Metanephros (tissue), 2 donors: ENCODE measurements around the genes SPATS1 and CDC5L.

GRCh38 chr6:43874225-43874721 is 104.3 kb downstream of the VEGFA start:
- RAMPAGE, long total RNA = no peak

DNA sequence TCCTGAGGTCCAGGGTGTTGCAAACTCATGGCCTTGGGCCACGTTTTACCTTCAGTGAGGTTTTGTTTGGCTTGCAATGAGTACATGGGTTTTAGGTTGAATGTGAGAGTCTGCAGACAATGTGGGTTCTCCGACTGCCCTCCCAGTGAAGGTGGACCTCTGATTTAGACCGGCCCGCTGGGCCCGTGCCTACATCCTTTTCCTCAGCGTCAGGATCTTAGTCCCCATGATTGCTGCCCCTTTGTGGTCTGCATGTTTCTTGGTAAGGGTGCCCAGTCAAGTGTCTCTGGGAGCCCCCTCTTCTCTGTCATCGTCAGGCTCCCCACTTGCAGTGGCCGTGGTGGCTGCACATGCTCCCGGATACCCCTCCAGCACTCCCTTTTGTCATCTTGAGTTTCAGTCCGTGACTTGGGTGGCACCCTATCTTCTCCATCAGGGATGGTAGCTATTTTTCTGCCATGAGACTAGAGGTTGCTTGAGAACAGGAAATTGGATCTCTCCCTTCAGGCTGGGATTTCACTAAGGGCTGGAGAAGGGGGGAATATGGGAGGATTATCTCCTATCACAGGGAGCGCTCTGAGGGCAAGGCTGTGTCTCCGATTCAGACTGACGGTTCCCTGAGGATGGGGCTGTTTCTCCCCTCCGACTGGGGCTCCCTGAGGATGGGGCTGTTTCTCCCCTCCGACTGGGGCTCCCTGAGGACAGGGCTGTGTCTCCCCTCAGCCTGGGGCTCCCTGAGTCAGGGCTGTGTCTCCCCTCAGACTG is 123.2 kb downstream of the MRPL14 start:
- RAMPAGE, long total RNA = no peak

DNA sequence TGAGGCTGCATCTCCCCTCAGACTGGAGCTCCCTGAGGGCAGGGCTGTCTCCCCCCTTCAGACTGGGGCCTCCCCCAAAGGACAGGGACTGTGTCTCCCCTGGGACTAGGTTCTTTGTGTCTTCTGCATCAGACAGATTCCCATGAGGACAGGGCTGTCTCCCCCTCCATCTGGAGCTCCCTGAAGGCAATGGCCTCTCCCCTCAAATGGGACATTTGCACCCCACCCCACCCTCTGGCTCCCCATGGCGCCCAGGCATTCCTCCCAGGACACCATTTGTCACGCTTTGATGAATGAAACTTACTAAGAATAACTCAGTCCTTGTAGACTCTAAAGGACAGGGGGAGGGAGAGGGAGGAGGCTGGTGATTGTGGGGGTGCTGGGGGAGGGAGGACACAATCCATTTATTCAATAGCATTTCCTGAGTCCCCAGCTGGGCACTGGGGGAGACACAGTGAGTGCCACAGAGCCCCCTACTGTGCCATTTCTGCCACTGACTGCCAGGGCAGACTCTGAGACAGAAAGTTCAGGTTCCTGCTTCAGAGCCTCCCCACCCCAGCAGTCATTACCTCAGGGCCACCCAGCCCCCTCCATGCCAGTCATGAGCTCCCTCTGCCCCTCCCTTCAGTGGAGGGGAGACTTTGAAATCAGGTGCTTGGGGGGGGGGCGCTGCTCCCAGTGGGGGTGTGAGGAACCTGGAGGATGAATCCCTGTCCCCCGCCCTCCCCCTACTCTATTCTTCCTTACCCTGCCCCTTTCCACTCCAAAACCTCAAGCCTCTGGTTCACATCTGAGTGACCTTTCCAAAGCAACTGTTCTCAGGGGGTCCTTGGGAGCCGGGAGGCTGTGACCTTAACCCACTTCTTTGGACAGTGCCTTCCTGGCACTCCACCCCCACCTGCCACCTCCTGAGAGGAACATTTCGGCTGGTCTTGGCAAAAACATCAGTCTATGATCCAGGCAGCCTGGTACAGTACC is 122.1 kb downstream of the MRPL14 start:
- RAMPAGE, long total RNA = no peak

GRCh38 chr6:44042834-44043422 is 84.3 kb downstream of the MRPL14 start:
- RAMPAGE, long total RNA = no peak

DNA sequence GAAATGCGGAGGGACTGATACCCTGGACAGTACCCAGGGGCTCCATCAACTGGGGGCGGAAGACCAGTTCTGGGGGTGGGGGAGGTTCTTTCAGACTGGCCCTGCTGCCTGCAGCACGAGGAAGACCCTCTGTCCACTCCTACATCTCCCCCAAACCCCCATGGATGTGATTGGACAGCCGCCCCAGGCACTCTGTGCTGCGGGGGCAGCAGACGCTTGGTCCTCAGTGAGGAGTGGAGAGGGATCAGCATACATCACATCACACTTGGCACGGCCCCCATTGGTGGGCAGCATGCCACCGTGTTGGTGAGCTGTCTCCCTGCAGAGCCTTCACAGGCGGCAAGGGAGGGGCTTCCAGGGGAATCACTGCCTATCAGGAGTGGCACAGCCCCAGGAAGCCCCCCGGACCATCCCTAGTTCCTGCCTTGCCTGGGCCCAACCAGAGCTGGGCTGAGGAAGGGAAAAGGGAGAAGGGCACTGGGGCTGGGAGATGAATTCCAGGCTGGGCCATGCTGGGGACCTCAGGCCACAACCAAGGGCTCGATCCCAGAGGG is 70.4 kb downstream of the MRPL14 start:
- RAMPAGE, long total RNA = no peak

DNA sequence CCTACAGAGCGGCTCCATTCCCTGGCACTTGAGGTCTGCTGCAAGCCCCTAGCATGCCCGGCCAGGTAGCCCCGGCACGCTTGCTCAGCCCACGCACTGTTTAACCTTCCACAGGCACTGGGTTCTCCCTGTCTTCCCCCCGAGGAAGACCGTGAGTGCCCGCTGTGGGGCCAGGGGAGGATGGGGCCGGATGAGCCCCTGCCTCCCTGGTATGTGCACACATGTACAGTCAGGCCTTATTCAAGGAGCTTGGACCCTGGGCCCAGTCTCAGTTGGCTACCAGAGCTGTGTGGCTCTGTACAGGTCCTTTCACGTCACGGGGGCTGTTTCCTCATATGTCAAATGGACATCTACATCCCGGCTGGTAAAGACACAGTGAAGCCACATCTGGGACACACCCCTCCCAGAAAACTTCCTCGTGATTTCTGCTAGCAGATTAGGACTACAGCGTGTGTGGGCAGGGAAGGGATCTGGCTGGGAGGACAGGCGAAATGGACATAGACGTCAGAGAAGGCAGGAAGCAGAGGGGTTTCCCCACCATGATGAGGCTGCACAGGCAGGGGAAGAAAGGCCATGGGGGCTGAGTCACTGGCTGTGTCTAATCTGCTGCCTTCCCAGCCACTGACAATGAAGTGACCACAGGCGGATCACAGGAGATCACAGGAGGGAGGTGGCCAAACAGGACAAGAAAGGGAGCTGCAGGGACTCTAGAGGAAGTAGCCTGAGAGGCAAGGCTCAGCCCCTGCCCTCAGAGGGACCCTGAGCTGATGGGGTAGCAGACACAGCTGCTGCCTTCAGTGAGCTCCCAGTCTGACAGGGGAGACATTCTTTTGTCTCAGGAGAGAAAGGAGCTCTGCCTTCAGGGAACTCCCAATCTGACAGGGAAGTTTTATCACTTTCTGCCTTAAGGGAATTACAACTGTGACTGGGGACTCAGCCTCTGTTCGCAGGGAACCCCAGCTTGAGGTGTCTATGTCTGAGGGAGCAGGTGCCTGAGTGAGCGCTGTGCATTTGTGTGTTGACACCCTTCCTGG is 62.8 kb downstream of the MRPL14 start:
- RAMPAGE, long total RNA = no peak

DNA sequence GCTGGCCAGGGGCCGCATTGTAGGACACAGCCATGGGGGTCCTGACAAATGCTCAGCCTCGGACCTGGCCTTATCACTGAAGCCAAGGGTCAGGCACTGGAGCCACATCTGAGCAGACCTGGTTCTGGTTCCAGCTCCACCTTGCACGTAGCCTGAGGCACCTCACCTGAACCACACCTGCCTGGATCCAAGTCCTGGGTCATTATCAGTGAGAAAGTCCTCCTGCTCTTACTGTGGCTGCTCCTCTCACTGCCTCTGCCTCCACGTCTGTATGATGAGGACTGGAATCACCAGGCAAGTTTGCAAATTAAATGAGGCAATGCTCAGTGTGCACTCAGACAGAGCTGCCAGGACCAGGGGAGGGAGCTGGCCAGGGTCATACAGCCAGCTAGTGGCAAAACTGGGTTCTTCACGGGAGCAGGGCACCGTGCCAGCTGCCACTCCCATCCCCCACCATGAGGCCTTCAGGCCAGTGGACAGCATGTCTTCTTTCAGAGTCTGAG is 40.2 kb downstream of the MRPL14 start:
- RAMPAGE, long total RNA = no peak

DNA sequence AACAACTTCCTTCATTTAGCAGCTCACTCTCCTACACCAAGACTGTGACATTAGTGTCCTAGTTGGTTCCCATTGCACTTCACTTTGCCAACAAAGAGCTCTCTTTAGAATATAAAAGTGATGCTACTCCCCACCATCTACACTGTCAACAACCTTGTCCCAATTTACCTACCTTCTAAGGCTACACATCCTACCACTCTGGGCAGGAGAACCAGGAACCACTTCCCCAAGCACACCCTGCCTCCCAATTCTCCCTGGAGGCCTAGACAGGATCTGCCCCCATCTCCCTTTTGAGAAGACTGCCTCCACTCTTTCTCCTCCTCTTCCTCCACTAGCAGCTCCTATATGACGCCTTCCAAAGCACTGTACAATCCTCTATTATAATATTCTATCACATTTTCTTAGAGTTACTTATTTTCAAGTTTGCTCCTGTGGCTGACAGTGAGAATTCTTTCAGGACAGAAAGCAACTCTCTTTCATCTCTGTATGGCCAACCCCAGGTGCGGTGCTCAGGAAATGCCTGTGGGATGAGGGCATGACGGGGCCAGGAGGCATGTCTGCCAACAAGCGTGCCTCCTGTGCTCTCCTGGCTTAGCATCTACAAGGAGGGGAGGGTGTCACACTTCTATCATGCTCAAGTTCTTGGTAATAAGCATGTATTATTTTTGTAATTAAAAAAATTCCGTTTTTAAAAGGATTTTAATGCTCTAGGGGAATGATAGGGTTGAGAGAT is 11.6 kb downstream of the MRPL14 start:
- RAMPAGE, long total RNA = no peak

GRCh38 chr6:44134781-44135276 is 7.5 kb downstream of the TMEM63B start:
- RAMPAGE, long total RNA = no peak

- RAMPAGE, long total RNA = no peak
Observed at GRCh38 chr6:44148489-44149484, 9.8 kb upstream of the CAPN11 start.

GRCh38 chr6:44245672-44246747 is 891 bp upstream of the HSP90AB1 start:
- RAMPAGE, long total RNA = no peak

GRCh38 chr6:44342414-44342924 is at the start of gene SPATS1:
Gene SPATS1 (plus strand): TSS chr6:44342650.
- RAMPAGE, long total RNA = no peak

GRCh38 chr6:44387274-44388154 is at the start of gene CDC5L:
Gene CDC5L (plus strand): TSS chr6:44387706.
- RAMPAGE, long total RNA = start-site peak on the plus strand at chr6:44387679-44387729, 1,643 and 224 reads in 2 replicates

GRCh38 chr6:44396275-44396474 is 8.7 kb downstream of the CDC5L start:
- RAMPAGE, long total RNA = no peak

- RAMPAGE, long total RNA = no peak
Observed at GRCh38 chr6:44569952-44570592, 182.6 kb downstream of the CDC5L start.

DNA sequence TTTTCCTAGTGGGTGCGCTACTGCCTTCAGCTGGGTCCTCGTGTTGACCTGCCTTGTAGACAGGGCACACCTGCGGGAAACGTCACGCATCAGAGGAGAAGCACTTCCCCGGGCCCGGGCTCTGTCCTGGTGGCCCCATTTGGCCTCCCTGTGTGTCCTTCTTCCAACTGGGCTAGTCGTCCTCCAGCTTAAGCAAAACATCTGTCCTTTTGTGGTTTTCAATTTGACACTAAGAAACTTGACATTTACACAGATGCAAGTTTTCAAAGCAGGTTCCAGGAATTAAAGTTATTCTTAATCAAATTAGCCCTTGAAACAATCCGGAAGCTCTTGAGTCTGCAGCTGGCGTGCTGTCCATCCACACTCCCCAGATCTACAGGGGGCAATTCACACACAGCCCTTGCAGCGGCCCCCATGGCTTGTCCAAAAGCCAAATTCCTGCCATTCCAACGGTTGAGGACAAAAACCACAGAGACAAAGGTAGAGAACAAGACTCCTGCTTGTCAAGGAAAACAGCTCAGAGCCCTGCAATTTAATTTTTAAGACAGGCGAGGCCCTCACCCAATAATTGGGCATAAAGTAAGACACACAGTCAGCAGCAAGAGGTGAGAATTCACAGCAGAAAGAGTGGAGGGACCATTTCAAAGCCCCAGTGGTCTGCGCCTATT is 275.2 kb downstream of the CDC5L start:
- RAMPAGE, long total RNA = no peak

GRCh38 chr6:44667124-44667405 is 279.6 kb downstream of the CDC5L start:
- RAMPAGE, long total RNA = no peak

GRCh38 chr6:45421389-45421813 is 43.7 kb upstream of the SUPT3H start:
- RAMPAGE, long total RNA = no peak

DNA sequence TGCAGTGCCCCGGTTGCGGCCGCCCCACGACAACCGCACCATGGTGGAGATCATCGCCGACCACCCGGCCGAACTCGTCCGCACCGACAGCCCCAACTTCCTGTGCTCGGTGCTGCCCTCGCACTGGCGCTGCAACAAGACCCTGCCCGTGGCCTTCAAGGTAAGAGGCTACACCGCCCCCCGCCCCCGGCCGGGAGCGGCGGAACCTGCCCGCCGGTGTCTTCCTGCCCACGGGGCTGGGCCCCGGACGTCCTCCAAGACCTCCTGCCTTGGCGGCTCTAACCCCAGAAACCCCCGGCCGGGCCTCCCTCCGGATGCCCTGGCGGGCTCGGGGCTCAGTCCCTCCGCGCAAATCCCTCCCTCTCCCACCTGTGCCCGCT is 45.1 kb upstream of the SUPT3H start:
- RAMPAGE, long total RNA = no peak

DNA sequence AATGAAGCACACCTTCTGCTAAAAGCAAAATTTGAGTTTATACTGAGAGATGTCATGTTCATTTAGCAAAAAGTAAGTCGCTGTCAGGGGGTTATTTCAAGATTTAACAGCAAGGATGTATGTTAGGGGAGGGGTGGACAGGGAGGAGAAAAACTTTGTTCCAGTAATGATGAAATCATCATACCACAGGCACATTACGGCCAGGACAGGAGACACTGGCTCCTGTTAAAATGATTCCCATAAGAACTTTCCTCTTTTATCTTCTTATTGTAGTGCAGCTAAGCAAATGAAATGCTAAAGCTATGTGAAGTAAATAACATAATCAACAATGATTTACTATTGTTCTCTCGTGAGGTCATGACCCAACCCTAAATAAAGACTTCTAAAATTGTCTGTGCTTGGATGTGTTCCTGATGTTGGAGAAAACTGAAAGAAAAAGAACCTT is 59.5 kb upstream of the SUPT3H start:
- RAMPAGE, long total RNA = no peak